Measurements from ENCODE around the genes TMEM47 and FAM47B.

- RAMPAGE, long total RNA, result no peak
- RRBS, result 13% methylated on average over 30 of the region's 76 CpGs
Observed at GRCh38 chrX:34657179-34658182, at the start of gene TMEM47. TSS of gene TMEM47 (minus strand) at chrX:34657285.

DNA sequence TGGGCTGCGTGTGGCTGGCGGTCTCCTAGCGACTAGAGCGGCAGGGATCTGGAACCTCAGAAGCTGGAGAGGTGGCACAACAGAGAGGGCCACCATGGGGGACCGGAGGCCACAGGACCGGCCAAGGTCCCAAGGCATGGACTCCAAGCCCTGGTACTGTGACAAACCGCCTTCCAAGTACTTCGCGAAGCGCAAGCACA is at the start of gene FAM47B:
FAM47B (plus strand) TSS at position 59 of the 200 bp plus-strand sequence.
- RAMPAGE, long total RNA, result no peak
- RRBS, result no CpG with 5 or more reads among the region's 10 CpGs

- RAMPAGE, long total RNA, result no peak
- RRBS, result 6% methylated on average over 17 of the region's 30 CpGs
Observed at GRCh38 chrX:36963937-36964256, 44.3 kb upstream of the FAM47C start.

- RAMPAGE, long total RNA, result no peak
- RRBS, result no CpG with 5 or more reads among the region's 50 CpGs
Observed at GRCh38 chrX:36985330-36985792, 22.8 kb upstream of the FAM47C start.

GRCh38 chrX:37572179-37572783 is 820 bp downstream of the LANCL3 start:
- RAMPAGE, long total RNA, result no peak
- RRBS, result no CpG with 5 or more reads among the region's 55 CpGs

GRCh38 chrX:38233819-38234406 is 13.2 kb upstream of the SRPX start:
- RAMPAGE, long total RNA, result no peak
- RRBS, result no CpG with 5 or more reads among the region's 1 CpG

- RAMPAGE, long total RNA, result no peak
- RRBS, result no CpG with 5 or more reads among the region's 1 CpG
Observed at GRCh38 chrX:38343034-38343541, 9.3 kb upstream of the OTC start.

DNA sequence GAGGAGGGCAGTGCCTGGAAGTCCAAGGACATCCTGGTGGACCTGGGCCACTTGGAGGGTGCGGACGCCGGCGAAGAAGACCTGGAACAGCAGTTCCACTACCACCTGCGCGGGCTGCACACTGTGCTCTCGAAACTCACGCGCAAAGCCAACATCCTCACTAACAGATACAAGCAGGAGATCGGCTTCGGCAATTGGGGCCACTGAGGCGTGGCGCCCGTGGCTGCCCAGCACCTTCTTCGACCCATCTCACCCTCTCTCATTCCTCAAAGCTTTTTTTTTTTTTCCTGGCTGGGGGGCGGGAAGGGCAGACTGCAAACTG is 4.0 kb downstream of the MID1IP1 start:
- RAMPAGE, long total RNA, result no peak
- RRBS, result 33% methylated on average over 3 of the region's 16 CpGs

- RAMPAGE, long total RNA, result no peak
- RRBS, result no CpG with 5 or more reads among the region's 3 CpGs
Observed at GRCh38 chrX:38878491-38878953, 77.3 kb downstream of the MID1IP1 start.

- RAMPAGE, long total RNA, result no peak
- RRBS, result no CpG with 5 or more reads among the region's 4 CpGs
Observed at GRCh38 chrX:39470897-39471222, 626.9 kb downstream of the BCOR start.

GRCh38 chrX:39572043-39572268 is 525.8 kb downstream of the BCOR start:
- RAMPAGE, long total RNA, result no peak
- RRBS, result no CpG with 5 or more reads among the region's 1 CpG

DNA sequence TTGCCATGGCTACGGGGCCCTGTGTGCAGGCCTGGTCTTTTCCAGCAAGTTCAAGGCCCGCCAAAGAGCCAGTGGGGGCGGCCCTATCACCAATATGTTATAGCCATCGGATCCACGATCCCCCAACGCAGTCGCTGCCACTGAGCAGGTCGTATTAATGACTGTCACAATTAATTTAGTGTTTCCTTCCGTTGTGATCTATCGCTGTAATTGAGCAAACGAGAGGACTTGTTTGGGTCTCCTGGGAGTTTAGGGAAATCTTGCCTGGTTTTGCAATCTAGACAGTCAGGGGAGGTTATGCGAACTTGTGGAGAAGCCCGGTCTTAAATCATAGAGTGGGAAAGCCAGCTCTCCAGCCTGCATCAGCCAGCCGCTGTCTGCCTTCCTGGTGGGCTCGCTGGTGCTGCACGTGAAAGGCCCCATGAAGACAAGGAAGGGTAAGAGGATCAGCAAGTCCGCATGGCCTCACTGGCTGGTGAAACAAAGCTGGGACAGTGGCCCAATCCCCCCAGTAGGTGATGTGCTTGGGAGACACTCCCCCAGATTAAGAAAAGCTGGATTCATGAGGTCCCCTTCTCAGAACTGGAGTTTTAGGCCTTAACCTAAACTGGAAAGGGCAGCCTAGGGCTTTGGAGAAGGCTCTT is 452.2 kb downstream of the BCOR start:
- RAMPAGE, long total RNA, result no peak
- RRBS, result no CpG with 5 or more reads among the region's 17 CpGs

DNA sequence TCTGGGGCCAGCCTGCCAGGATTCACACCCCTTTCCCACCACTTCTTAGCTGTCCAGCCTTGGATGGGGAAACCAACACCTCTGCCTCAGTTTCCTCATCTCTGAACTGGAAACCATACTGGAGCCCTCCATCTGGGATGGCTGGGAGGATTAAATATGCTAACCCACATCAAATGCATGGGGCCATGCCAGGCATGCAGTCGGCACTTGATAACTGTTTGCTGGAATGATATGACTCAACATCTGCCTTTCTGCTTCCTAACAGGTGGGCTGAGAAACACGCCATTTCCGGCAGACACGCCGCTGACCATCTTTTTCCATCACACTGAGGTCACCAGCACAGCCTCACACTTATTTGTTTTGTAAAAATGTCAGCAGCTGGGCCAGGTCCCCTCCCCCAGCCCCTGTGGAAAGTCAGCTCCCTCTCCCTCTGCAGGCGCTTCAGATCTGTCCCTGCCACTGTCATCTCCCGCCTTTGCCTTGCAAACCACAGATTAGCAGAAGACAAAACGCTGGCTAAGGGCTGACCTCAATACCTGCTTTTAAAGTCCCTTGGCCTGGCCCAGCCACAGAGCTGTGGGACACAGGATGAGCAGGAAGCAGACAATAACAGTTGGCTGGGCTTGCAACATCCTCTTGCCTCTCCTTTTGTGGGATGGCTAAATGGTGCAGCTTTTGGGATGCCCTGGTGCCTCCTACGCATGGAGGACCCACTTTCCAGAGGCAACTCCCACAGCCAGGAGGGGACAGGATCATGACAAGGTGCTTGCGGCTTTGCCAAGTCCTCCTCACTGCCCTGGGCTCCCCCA is 237.4 kb downstream of the BCOR start:
- RAMPAGE, long total RNA, result no peak
- RRBS, result no CpG with 5 or more reads among the region's 10 CpGs

DNA sequence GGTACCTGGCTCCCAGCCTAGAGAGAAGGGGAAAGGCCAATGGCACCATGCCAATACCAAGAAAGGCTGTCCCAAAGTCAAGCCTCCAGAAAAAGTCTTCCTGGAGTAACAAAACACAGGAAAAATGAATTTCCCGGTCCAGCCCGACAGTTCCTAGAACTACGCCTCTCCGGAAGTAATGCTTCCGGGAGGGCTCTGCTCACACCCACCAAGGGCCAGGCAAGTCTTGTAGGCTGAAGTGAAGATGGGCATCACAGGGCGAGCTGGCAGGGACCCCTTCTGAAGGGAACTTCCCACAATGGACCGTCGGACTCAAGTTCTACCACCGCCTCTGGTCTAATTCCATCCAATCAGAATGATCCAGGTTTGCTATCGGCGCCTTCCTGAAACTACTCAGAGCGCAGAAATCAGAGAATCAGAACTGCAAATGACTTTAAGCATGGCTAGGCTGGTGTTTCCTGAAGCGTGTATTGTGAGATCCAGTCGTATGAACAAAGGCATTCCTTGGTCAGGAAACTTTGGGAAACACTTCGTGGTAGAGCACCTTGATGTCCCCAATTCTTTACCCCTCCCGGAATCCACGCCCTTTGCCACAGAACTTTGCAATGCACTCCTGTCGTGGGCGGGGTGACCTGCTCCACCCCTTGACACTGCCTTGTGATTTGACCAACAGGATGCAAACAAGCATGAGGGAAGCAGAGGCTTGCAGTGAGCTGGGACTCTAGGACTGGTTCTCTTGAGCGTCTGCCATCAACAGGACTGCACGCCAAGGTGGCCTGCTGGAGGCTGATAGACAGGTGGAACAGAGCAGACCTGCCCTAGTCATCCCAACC is 127.8 kb downstream of the BCOR start:
- RAMPAGE, long total RNA, result no peak
- RRBS, result no CpG with 5 or more reads among the region's 21 CpGs

- RAMPAGE, long total RNA, result no peak
- RRBS, result 91% methylated on average over 6 of the region's 43 CpGs
Observed at GRCh38 chrX:40072781-40073976, 24.6 kb downstream of the BCOR start.

DNA sequence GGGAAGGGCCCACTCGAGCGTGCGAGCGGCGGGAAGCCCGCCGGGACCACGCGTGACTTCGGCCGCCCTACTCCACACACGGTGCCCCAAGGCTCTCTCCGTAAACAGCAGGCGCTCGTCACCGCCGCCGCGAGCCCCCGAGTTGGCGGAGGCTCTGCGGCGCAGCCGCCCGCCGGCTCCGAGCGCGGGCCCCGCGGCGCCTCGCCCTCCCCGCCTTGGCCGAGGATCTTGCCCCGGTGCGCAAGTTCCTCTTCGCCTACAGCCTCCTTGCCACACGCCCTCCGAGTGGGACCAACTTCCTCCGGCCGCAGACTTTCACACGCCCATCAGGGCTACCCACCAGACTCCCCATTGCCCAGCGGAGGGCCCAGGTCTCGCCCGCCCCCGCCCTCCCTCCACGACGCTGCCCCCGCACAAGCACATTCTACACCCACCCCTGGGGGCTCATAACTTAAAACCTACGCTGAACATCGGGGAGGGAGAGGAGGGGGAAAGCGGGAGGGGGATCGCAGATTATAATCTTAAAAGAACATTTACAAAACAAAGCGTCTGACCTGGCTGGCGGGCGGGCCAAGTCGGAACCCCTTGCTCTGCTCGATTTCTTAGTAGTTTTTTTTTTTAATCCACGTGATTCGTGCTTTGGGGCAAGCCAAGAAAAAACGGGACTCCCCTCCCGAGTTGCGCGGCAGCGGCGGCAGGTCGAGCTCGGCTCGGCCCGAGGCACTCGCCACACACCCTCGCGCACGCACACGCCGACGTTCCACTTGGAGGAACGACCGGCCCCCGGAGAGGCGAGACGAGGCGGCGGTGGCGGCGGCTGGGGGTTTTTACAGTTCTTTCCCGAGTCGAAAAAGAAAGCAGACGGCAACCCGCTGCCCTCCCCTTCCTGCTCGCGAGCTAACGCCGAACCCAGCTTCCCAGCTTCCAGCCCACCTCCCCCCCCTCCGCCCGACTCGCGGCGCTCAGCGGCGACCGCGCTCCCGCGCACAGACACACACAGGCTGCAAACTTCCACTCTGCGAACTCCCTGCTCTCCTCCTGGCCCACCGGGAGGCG is 1.5 kb downstream of the BCOR start:
- RAMPAGE, long total RNA, result no peak
- RRBS, result 2% methylated on average over 23 of the region's 109 CpGs

GRCh38 chrX:40105605-40106379 is 8.0 kb upstream of the BCOR start:
- RAMPAGE, long total RNA, result no peak
- RRBS, result 3% methylated on average over 27 of the region's 57 CpGs

- RAMPAGE, long total RNA, result no peak
- RRBS, result 1% methylated on average over 28 of the region's 94 CpGs
Observed at GRCh38 chrX:40108842-40109619, 11.3 kb upstream of the BCOR start.

DNA sequence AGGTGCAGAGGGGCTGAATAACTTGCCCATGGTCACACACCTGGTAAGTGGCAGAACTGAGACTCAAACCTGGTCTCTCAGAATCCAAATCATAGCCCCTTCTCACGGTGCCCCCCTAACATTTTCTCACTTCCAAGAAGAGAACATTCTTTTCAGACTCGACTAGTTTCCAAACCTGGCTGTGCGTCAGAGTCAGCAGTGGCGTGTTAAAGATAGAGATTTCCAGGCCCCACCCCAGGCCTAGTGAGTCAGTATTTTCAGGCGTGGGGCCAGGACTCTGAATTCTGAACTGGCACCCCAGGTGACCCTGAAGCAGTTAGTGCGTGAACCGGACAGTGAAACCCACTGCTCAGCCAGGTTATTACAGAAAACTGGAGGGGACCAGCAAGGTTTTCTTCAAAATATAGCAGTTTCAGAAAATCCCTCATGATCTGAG is 34.9 kb upstream of the BCOR start:
- RAMPAGE, long total RNA, result no peak
- RRBS, result no CpG with 5 or more reads among the region's 7 CpGs

- RAMPAGE, long total RNA, result no peak
- RRBS, result 12% methylated on average over 8 of the region's 51 CpGs
Observed at GRCh38 chrX:40144636-40145713, 47.2 kb upstream of the BCOR start.

Measured in hepatocyte (in vitro differentiated cells and primary cell).